PC-3 (cell line): ENCODE measurements around the gene CAV1.

DNA sequence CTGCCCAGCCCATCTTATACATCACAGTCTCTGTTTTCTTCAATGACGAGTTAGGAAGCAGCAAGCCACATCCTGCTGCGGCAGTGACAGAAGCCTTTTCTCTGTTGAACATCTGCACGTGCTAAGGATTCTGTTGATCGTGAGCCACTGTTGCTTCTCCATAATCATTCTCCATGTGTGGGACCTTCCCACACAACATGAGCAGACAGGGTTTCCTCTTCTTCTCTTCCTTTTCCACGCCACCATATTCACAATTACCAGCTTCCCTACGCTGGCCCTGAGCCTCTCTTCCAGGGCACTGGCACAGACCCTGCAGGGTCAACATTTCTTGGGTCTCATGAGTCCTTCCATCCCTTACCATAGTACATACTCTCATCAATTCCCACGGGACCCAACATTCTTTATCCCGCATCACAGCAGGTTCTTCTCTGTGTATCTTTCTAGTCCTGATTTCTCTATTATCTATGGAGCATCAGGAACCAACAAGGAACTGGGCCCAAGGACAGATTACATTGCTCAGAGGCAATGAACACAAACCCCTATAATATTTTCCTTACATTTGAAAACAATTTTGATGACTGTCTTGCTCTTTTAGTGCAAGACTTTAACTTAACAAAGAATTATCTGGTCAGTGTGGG, 298.2 kb upstream of the IMMP2L start:
- RAMPAGE, long total RNA: no peak

DNA sequence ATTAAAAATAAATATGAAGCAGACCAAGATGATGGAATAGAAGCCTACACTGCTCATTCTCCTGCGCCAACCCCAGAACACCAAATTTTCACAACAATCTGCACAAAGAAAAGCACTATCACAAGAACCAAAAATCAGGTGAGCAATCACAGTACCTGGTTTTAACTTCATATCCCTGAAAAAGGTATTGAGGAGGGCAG, 316.0 kb upstream of the IMMP2L start:
- RAMPAGE, long total RNA: no peak

- RAMPAGE, long total RNA: no peak
Observed at GRCh38 chr7:112001029-112001686, 205.0 kb downstream of the DOCK4 start.

- RAMPAGE, long total RNA: no peak
Observed at GRCh38 chr7:112105629-112106088, 100.5 kb downstream of the DOCK4 start.

DNA sequence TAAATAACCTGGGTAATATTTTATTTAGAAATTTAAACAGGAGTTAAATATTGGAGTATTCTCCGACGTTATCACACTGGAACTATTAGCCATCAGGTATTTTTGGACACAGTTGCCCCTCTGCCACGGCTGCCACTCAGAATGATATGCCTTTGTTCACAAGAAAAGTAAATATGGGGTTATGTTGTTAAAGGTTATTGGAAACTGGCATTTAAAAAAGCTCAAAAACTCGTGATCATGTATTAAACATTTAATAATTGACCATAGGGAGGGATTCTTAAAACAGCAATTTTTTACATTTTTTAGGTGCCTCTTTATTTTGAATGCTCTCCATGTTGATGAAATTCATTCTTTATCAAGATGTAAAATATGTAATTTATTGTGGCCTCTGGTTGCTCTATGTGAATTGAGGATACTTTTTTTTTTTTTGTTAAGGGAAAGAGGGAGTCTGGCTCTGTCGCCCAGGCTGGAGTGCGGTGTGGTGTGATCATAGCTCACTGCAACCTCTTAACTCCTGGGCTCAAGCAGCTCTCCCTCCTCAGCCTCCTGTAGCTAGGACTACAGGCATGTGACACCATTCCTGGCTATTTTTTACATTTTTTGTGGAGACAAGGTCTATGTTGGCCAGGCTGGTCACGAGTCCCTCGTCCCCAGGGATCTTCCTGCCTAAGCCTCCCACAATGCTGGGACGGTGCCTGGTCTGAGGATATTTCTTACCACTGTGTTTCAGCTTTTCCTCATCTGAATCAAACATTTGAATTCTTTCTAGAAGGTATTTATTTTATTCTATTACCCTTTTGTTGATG, 1.7 kb downstream of the IFRD1 start:
- RAMPAGE, long total RNA: no peak

GRCh38 chr7:112465318-112466050, 15.2 kb downstream of the IFRD1 start:
- RAMPAGE, long total RNA: no peak

DNA sequence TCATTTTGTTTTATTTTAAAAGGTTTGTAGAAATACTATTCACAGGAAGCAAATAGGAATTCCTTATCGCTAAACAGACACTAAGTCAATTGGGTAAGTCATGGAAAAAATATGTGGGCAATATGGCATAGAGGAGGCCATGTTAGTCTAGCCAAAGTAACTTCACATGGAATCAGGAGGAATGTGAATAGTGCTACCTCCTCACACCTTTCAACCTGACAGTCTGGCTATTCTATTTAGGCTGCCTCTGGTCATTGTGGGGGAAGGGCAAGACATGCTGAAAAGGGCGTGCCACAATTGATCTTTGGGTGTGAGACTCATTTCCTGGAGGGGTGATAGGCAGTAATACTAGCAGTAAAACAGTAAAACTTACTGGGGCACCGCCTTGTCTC, 88.9 kb downstream of the TMEM168 start:
- RAMPAGE, long total RNA: no peak

GRCh38 chr7:112788648-112789611, 1.3 kb downstream of the TMEM168 start:
- RAMPAGE, long total RNA: no peak

GRCh38 chr7:112789612-112790228, 473 bp downstream of the TMEM168 start:
- RAMPAGE, long total RNA: no peak

DNA sequence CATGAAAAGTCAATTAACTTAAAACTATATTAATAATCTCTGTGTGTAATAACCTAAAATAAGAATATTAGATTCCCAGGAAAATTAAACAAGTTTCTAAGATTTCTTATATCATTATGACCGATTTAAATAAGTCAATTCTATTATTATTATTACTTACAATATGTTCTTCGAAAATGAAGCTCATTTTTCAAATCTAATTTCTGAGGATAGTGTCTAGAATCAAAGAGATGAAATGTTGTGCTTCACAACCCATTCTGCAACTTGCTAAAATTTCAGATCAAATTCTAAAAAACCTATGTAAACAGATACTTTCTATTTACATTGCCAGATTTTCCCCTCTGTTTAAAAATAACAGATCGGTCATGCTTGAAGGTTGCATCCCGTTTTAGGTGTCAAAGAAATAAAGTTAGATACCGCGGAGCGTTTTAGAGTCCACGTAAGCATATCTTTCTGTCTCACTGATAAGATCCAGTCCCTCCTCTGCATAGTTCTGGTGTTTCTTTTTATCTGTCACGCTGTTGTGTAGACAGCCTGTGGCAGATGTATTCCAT, 37.4 kb upstream of the BMT2 start:
- RAMPAGE, long total RNA: no peak

DNA sequence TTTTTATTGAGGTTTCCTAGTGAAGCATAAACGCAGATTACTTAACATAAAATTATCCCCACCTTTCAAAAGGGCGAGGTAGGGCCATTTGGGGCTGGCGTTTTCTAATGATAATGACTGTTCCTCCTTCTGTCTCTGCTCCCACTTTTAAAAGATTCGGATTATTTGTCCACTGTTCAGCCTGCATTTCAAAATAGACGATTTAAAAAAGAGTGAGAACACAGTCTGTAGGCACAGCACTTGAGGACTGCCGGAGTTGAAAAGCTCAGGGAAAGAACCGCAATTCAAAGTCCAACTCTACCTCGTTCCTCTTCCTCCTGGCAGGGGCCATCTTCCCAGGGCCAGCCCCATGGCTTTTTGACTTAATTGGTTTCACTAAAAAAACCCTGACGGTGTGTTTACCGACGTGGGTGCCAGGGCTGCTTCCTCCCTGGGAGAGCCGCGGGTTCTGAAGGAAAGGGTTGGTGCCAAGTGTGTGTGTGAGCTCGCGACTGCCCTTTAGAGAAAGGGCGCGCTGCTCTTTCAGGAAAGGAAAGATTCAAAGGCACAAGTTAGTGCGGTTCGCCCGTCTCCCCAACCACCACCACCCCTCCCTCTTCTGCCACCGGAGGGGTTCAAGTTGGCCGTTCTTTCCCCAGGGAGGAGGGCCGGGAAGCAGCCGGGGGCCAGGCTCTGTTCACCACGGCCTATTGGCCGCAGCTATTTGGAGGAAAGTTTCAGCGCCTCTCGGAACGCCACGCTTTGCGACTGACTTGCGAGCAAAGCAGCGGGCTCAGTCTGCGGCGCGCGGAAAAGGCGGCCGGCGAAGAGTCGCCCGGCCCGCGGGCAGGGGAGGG, 165.6 kb upstream of the PPP1R3A start:
- RAMPAGE, long total RNA: no peak

- RAMPAGE, long total RNA: no peak
Observed at GRCh38 chr7:115110488-115111137, 188.7 kb downstream of the MDFIC start.

- RAMPAGE, long total RNA: no peak
Observed at GRCh38 chr7:116212646-116213292, 2.4 kb downstream of the TES start.

- RAMPAGE, long total RNA: no peak
Observed at GRCh38 chr7:116271938-116272588, 61.7 kb downstream of the TES start.

DNA sequence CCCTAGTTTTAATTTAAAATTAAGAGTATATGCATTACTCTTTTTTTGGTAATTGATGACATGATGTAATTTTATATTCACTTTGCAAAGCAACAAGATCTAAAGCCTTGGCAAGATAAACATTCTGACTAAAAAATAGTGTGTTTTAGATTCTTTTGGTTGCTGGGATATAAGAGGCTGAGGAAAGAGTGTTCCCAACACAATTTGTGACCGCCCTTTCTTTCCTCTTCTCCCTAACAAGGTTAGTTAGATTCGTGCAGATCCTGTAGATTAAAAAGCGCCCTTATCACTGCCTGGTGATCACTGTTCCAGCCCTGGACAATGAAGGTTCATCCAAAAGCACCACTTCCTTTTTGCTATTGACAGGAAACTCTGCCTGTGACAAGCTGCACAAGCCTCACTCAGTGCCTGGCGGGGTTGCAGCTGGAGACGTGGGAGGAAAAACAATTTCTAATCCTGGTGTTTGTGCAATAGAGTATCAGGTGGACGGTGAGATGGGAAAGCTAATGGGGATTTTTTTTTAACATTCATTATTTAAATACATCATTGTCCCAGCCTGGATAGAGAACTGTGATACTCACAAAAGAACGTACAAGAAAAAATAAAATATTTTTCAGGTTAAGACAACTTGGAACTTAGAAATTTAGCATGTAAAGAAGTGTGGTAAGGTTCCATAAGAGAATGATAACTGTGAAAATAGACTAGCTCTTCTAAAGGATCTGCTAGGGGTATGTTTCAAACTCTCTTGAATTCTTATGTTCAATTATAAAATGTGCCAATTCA, 105.9 kb upstream of the CAV2 start:
- RAMPAGE, long total RNA: no peak

DNA sequence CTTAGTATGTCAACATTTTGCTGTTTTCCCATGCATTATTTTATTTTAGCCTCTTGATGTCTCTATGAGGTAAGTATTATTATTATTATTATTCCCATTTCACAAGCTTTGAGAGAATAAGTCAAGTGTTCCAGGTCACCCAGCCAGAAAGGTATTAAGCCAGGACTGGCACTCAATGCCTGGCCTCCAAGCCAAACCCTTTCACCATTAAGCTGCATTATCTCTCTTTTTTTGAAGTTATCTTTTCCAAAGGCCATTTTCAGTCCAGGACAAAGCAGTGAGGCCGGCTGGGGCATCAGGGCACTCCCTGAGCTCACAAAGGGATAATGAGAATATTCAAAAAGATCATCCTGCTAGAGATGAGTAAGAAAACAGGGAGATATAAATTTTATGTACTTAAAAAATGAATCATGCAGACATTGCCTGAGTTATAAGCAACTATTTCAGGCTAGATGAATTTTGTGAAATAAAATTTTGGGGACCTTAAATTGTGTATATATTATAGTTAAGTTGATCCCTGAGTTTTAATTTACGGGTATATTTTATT, 51.5 kb upstream of the CAV2 start:
- RAMPAGE, long total RNA: no peak

DNA sequence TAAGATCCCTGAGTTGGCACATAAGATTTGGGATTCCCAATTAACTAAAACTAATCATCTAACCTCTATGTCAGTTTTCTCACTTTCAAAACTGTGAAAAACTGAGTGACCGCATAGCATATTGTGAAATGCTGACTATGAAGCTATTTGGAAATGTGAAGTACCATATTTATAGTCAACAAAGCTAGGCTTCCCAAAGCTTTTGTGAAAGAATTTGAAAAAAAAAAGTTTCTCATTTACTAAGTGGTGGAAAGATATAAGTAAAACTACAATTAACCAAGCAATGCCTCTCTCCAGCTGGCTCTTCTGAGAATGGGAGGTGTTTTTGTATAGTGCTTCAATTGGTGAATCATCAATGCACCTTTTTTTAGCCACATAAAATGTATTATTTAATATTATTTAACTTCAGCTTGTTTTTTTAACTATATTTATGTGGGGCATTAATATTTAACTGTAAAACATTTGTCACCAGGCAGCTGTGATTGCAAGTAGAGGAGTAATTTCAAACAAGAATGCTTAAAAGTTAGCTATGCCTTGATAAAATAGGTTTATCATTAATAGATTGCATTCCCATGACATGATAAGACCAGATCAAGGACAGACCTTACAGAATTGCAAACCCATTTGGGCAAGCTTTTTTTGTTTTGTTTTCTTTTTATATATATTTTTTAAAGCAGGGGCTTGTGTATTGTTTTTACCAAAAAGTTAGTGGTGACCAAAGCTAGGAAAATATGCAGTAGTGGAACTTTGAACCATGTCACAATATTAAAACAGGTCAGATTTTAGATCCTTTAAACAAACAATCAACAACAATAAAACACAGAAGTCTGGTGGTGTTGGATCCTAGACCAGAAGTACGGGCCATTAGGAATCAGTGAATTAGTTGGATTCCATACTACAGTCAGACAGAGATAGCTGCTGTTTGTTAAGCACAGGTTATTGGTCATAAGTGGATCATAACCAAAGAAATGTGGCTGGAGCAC, 2.7 kb downstream of the CAV2 start:
- RAMPAGE, long total RNA: no peak

GRCh38 chr7:116524295-116525399, at the start of gene CAV1:
CAV1 (plus strand) TSS chr7:116525036.
- RAMPAGE, long total RNA: start-site peak on the plus strand at chr7:116525010-116525039, 515 and 234 reads in 2 replicates

DNA sequence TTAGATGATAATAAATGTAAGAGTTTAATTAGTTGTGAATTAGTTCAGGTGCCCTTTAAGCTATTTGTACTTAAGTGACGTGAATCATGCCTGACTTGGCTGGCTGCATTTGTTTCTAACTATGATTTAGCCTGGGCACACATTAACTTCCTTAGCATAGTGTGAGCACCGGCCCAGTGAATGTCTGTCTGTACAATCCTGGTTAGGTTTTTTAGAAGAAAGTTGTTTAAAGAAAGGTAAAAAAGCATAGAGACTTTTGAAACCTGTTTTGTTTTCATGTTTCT, 43.1 kb upstream of the MET start:
- RAMPAGE, long total RNA: no peak

GRCh38 chr7:116723925-116724684, 52.1 kb downstream of the MET start:
- RAMPAGE, long total RNA: no peak